Pulmonary artery (tissue), 1 donor: Measurements from ENCODE around the genes PLA2G15 and VPS4A.

DNA sequence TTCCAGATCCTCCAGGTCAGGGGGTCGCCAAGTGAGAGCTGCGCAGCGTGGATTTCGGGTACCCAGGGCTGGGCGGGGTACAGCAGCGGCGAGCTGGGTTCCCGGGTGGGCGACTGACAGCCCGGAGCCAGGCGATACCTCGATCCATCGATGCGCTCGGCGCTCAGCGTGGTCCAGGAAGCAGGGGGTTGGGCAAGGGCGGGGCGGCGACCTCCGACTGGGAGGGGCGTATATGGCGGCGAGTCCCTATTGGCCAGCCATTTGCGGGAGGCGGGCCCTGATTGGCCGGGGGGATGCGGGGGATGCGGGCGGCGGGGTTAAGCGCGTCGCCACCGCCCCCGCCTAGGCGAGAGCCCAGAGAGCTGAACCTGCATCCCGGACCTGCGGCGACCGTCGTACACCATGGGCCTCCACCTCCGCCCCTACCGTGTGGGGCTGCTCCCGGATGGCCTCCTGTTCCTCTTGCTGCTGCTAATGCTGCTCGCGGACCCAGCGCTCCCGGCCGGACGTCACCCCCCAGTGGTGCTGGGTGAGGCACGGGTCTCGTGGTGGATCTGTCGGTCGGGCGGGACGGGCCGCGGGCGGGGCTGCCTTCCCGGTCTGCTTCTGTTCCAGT, at the start of gene PLA2G15:
Gene PLA2G15, plus strand, starts transcription at position 349 of the 616 bp plus-strand sequence.
- PRO-cap: bidirectional peak, plus-strand start at position 349 of the sequence, minus-strand start at position 165 of the sequence; bidirectional peak, plus-strand start at position 557 of the sequence, minus-strand start at position 524 of the sequence

DNA sequence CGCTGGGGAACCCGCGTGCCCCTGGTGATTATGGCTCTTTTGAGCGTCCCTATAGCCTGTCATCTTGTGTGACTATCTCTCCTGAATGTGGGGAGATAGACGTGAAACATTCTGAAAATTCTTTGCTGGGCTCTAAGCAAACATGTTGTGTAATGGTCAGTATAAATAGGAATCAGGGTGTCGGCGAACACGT, 783 bp downstream of the SLC7A6 start:
- PRO-cap: bidirectional peak, plus-strand start outside the sequence, minus-strand start at position 66 of the sequence

GRCh38 chr16:68286013-68286866, 21.9 kb downstream of the SLC7A6 start:
- PRO-cap: no peak

DNA sequence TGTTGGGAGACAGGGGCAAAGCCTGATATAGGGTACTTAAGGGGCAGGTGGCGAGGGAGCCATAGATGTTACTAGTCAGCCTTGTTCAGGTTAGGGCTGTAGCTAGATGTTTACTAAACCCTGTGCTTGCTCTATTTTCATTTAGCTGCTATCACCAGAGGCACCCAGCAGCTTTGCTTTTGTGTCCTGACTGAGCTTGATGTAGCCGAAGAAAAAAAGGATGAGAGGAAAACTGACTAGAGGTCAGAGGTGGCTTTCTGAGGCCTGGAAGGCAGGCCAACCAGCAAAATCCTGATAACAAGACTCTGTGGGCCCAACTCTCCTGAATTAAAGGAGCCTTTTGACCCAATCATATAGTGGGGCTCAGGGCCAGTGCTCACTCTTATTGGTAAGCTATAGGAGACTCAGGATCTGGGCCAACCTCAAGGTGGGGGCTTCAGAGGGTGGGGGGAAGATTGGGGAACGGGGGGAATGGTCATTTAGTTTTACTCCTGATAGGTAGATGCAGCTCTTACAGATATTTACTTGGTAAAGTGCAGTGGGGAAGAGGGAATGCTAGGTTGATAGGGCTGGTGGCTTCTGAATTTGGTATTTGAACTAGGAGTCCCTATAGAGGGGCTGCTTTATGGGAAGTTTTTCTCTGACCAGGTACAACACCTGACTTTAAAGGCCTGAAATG, 13.5 kb downstream of the SLC7A6OS start:
- PRO-cap: no peak

DNA sequence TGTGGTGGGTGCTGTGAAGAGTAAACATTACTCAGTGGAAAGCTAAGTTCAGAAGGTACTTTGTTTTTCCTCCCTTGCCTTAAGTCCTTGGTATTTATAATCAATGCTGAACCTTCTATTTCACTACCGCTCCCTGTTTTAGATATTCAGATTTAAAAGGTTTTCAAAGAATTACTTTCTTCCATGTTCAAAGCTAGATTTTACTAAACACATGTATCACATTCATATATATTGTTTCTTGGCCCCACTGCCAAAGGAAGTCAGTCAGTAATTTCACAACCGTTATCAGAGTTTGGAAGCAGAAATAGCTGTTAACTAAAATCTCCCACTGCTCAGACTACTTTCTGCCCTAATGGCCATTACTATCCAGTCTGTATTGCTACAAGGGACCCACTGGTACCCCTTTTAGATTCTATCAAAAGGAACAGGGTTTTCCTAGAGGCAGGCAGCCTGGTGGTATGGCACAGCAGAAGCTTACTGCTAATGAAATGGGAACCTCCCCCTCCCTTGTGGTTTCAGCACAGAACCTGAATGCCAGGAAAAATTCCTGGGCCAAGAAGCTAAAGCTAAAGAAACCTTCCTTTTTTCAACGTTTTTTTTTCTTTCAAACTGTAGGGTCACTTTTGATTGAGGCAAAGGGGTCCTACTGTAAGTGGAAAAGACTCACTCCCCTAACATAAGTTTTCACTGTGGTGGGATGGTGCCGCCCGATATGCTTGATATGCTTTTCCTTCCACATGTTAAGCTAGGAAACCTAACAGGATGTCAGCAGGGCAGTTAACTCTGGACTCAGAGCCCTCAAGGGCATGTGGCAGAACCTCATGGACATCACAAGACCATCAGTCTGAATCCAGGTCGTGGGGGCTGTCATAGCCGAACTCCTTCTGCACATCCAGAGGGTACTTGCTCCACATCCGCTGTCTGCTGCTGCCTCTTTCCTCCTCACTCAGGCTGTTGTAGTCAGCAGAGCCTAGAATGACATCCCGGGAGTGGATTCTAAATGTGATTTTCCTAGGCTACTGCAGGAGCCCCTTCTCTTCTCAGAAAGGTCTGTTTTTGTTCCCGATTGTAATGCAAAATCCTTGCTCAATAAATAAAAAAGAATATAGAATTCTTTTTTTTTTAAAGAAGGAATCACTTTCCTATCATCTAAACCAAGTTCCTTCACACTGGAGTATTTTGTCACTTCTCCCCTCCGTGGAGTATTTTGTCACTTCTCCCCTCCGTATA, 9.9 kb downstream of the SLC7A6OS start:
- PRO-cap: no peak

DNA sequence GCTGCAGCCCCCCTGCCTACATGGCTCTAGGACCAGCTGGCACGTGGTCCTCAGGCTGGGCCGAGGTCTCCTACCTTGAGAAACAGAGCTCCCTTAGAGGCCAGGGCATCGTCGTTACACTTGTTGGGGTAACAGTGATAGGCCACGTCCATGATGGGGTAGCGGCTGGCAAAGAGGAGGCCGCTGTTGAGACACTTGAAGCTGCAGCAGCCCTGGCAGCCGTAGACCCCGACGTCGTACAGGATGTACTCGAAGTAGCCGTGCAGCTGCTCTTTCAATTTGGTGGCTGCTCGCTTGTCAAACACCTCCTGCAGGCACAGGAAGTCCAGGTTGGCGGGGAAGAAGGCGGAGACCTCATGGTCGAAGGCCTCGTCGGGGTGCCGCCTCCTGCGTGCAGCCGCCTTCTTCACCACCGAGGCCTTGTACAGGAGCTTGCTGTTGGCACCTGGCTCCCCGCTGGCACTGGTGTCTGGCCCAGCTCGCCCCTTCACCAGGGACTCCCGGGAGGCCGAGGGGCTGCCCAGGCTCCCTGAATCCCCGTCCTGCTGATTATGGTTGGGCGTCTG, 60.0 kb downstream of the PRMT7 start:
- PRO-cap: no peak

DNA sequence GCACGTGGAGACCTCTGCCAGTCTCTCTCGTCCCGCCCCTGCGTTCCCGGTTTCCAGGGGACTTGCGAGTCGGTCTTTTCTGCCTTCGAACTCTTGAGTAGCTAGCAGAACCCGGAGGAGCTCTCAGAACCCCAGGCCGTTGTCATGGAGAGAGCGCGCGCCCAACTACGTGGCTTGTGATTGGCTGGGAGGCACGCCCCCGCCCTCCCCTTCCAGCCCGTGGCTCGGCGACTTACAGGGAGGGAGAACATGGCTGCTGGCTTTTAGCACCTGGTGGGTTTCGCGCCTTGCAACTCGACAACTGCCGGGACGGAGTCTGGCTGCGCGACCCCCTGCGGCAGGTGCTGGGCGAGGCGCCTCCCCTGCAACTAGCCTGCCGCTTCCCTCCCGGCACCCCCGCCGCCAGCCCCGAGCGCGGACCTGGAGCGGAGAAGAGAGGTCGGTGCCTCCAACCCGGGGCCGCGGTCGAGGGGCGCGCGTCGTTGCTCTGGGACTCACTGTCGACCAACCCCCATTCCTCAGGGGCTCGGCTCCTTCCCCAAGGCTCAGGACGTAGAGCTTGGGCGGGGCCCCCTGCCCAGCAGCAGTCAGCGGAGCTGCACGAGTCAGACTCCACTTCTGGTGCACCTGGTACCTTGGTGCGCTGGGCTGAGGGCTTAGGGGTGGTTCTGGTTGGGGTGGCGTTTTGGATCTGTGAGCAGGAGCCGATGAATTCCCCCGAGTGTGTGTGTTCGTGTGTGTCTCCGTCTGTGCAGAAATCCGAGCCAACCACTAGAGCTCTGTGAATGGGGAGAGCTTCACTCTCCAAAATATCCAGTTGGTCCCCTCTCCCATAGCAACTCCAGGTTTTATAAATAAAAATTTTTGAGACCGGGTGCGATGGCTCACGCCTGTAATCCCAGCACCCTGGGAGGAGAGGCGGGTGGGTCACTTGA, 8.9 kb upstream of the ZFP90 start:
- PRO-cap: no peak

GRCh38 chr16:68645789-68646498, 834 bp downstream of the CDH3 start:
- PRO-cap: no peak

GRCh38 chr16:68744430-68745215, 7.5 kb downstream of the CDH1 start:
- PRO-cap: no peak

- PRO-cap: no peak
Measured at GRCh38 chr16:68757489-68757946, 20.4 kb downstream of the CDH1 start.

DNA sequence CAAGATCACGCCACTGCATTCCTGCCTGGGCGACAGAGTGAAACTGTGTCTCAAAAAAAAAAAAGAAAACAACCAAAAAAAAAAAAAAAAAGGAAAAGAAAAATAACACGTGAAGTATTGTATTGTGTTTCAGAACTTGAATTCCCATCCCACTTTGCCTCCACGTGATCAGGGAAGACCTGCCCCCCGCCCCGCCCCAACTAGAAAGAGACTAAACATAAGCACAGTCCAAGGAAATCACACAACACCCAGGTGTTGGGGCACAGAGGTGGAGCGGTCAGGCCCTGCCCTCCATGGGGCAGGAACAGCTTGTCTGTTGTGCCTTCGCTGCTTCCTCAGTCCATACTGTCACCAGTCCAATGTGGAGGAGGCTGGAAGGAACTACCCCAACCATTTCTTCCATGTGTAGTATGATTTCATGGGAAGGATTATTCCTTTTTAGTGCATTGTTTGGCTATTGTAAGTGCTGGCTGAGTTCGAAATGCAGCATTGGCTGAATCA, 50.4 kb downstream of the TANGO6 start:
- PRO-cap: no peak

DNA sequence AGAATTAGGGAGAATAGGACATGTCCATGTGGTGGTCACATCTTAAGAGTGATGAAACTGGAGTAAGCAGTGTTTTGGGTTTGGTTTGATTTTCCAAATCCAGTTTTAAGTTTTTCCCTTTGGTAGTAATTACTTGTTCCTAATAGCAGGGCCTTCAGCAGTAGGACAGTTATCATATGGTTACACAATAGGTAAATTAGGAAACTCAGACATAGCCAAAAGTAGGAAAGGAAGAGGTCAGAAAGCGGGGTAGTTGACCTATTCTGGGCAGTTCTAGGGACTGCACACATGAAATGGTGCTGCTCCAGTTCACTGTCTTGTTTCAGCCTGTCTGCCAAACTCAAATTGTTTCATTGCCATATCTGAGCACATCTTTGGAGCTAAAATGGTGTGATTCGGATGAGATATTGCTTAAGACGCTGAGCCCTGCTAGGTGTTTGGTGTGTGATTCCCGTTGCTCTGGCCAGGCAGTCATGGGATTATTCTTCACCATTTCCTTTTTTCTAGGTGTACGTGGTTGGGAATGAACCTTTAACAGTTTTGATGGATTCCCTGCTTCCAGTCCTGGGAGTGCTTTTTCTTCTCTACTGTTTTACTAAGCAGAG, 56.7 kb downstream of the TANGO6 start:
- PRO-cap: no peak

- PRO-cap: no peak
Measured at GRCh38 chr16:68927442-68927977, 84.2 kb downstream of the TANGO6 start.

GRCh38 chr16:68993746-68994251, 111.7 kb upstream of the HAS3 start:
- PRO-cap: no peak

- PRO-cap: no peak
Measured at GRCh38 chr16:69089034-69089474, 16.4 kb upstream of the HAS3 start.

GRCh38 chr16:69173325-69173996, 13.5 kb upstream of the SNTB2 start:
- PRO-cap: no peak

- PRO-cap: no peak
Measured at GRCh38 chr16:69188245-69188570, 1.2 kb downstream of the SNTB2 start.

DNA sequence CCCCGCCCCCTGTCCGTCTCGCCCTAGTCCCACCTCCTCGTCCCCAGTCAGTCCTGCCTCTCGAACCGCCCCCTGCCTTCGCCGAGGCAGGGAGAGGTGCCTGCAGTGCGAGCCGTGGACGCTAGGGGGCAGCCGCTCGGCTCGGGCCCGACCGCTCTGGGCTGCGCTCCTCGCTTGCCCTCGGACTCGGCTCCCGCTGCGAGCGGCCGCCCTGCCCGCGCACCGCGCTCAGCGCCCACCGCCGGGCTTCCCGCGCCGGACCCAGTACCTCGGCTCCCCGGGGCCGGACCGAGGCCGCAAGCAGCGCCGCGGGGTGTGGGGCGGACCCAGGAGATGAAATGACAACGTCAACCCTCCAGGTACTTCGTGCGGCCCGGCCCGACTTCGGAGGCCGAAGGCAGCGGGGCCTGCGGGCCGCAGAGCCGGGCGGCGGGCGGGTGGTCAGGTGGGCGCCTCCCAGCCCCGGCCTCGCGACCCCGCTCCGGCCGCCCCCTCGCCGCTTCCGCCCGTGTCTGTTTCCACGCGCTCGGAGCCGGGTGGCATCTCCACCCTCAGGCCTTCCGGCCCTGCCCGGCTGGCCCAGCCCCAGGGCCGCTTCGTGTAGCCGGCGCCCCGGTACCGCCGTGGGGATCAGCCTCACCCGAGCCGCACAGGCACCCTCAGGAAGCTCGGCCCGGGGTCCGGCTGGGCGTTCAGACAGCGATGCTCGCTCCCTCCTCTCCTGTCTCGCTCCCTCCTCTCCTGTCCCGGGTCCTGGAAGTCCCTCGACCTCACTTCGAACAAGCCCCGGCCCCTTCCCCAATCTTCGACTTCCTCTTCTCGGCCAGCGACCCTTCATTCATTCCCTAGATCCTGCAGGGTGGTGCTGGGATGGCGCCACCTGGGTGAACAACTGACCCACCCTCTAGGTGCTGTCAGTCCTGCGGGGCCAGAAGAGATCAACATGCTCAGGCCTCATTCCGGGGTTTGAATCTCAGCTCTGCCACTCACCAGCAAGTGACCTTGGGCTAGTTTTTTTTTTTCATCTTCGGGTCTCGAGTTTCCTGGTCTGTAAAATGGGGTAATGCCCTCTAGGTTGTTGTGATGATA, at the start of gene VPS4A:
Gene VPS4A, plus strand, starts transcription at position 177 of the 1,089 bp plus-strand sequence.
- PRO-cap: unidirectional peak, plus-strand start at position 50 of the sequence; unidirectional peak, plus-strand start at position 105 of the sequence; unidirectional peak, plus-strand start at position 184 of the sequence

DNA sequence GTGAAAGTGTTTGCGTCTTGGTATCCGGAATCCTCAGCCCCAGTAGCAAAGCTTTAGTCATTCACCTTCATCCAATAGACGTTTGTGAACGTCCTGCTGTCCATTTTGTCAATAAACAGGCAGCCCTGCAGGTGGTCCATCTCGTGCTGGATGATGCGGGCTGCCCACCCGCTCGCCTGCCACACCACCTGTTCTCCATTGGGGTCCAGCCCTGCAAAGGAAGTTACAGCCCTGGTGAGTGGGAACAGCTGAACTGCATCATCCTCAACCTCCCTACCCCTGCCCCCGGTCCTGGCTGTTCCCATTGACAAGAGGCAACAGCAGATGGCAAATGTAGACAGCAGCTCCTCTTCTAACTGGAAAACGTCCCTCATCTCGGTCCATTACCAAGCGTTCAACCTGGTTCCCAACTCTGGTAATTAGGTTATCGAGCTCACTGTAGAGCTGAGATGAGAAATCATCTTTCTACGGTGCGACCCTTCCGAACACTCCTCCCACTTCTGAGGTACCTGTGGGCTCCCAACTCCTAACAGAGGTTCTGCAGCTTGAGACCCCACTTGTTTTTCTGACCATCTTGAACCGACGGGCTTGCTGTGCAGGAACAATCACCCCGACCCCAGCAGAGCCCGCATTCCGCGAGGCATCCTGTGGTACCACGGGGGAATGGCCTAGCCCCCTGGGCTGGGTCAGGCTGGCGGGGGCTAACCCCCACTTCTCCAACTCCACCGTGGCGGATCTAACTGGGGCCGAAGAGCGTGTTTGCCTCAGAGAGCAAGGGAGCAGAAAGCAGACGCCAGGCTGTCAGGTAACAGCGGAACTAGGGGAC, 1.2 kb downstream of the PDF start:
- PRO-cap: no peak

DNA sequence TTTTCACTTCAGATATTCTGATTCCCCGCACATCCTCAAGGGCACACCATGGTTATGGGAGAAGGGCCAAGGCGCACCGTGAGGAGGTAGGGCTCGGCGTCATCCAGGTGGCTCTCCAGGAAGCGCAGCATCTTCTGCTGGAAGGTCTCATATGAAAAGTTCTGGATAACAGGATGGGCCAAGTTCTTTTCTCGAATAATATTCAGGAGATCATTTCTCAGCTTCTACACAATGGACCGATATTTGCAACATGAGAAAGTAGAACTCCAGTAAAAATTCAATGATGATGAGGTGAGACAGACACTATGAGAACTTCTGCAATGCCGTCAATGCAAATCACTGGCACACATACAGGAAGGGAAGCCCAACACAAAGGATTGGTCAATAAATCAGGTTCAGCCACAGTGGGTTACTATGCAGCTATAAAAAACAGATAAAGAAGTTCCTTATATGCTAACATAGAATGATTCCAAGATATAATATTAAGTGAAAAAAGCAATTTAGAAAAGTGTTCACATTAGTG, 15.3 kb downstream of the TERF2 start:
- PRO-cap: no peak